Helper T cell (primary cell): Measurements from ENCODE around the genes GRIK4 and JHY.

DNA sequence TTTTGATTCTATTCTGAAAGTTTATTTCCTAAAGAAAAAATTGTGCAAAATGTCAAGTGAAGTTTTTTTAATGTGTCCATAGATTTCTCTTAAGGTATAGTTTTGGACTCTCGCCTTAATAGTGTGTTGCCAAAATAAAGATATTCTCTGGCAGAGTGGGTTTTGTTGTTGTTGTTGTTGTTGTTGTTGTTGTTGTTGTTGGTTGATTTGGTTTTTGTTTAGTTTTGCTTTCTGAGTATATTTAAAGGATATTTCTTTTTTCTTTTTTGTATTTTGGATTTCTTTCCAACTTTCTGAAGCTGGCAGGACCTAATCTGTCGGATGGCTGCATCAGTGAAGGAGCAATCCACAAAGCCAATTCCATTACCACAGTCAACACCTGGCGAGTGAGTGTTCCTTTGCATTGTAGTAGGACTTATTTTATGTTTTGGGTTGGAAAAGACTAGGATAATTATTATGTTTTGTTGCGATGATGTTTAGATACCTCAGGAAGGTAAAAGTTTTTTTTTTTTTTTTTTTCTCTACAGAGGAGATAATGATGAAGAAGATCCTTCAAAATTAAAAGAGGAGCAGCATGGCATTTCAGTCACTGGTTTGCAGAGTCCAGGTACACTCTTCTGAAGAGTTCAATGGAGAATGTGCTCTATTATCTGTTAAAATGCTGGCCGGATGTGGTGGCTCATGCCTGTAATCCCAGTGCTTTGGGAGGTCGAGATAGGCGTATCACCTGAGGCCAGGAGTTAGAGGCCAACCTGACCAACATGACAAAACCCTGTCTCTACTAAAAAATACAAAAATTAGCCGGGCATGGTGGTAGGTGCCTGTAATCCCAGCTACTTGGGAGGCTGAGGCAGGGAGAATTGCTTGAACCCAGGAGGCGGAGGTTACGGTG lies 34.4 kb upstream of the GRIK4 start:
- PRO-cap, 2 experiments, result no peak in any of the 2 experiments

DNA sequence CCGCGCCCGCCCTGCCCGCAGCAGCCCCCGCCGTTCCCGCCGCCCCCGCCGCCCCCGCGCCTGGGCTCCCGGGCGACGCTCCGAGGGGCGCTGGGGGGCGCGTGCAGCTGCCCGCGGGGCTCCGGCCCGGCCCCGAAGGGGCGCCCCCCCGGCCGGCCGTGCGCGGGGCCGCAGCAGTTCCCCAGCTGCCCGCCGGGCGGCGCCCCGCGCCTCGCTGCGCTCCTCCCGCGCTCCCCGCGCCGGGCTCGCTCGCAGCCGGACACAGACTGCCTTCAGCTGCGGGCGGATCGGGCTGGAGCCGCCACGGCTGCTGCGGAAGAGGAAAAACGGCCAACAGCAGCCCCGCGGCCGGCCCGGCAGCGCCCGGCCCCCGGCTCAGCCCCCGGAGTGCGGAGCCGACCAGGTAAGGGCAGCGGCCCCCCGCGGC lies at the start of gene GRIK4:
GRIK4 (plus strand) TSS at position 264 of the 427 bp plus-strand sequence.
- PRO-cap, 2 experiments, result no peak in any of the 2 experiments

DNA sequence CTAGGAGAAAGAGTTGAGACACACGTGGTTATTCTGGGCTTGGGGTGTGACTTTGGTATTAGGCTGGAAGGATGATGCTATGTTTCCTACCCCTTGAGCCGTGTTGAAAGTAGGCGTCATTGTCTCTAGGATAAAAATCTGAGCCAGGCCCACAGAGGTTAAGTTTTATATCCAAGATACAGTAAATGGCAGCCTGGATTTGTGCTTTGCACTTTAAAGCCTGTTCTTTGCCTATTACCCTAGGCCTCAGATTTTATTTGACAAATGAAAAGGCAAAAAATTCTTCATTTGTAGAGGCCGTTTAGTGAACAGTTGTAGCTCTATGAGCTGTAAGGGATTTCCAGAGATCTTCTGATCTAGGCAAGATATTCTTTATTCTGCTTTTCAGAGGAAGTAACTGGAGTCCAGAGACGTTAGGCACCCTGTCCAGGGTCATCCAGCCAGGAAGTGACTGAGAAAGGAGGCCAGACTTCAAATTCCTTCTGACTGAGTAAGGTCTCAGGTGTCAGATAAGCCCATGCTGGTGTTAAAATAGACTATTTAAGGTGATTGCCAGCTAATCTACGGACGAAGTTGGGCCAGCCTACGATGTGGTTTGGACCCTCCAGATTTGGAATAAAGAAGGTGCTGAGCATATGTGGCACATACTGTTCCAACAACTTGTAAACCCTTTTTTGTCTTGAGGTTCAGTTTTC lies 54.5 kb downstream of the GRIK4 start:
- PRO-cap, 2 experiments, result no peak in any of the 2 experiments

DNA sequence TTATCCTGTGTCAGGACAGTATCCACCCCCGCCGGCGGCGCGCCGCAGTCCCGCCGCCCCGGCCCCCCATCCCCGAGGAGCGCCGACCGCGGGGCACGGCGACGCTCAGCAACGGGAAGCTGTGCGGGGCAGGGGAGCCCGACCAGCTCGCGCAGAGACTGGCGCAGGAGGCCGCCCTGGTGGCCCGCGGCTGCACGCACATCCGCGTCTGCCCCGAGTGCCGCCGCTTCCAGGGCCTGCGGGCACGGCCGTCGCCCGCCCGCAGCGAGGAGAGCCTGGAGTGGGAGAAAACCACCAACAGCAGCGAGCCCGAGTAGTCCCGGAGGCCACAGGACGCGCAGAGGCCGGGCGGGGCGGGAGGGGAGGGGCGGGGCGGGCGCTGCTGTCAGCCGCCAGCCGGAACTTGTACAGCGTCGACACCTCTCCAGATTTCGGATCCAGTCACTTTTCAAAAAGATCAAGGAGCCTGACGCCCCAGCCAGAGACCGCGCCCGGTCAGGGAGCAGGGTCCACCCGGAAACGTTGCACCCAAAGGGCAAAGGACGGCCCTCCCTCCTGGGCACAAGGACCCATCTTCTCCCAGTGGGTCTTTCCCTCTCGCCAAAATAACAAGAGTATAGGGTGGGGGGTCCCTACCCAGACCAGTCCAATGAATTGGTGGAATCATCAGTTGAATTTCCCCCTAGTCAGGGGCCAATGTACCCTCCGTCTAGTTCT lies 37.8 kb upstream of the TBCEL start:
- PRO-cap, 2 experiments, result no peak in any of the 2 experiments

DNA sequence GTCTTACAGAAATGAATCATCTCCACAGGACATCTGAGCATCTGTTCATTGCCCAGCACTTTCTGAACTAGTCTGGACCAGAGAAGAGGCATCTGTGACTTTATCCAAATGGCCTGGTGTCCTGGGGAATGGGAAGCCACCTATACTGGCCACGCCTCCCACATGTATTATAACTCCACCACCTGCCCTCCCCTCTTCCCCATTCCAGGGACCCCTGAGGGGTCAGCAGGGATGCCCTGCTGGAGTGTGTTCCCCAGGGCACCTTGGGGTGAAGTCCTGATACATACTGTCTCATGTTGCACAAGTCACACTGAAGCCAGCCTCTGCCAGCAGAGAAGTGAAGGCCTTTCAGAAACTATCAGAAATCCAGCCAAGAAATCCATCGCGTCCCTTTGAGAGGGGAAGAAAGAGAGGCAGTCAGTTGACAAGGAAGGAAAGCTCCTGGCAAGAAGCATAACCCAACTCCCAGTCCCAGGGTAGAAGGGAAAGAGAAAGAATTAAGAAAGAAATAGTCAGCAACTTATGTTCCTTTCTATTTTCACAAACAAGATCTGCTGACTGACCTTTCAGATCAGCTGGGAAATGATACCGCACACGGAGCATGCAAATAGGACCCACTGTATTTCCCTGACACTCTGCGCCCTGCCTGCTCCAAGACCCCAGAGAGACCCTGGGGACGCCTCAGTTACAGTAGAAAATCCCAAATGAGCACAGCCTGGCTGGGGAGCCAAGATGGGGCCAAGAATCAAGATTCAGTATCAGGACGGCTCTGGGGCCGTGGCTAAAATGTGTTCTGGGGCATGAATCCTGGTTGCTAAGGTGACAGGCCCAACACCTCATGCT lies 45.3 kb downstream of the SC5D start:
- PRO-cap, 2 experiments, result no peak in any of the 2 experiments

DNA sequence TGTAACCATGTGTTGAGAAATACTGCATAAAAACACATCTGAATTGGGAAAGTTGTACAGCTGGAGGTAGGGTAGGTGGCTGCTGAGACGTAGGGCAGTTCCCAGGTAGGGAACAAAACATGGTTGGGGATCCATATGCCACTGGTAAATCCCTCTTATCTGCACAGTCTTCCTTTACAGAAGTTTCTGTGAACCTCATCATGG lies 66.3 kb downstream of the SC5D start:
- PRO-cap, 2 experiments, result no peak in any of the 2 experiments

DNA sequence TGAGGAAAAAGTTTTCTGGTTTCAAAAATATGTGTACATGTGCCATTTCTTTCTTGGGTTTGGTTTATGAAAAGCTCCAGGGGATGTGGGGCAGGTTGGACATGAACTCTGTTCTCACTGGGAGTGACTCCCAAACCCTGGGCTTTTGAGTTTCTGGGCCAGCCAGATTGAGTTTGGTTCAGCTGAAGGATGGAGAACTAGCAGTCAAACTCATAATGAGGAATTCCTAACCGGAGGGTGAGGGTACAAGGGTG lies 2.2 kb downstream of the SORL1 start:
- PRO-cap, 2 experiments, result no peak in any of the 2 experiments

GRCh38 chr11:121471644-121472066 lies 19.5 kb downstream of the SORL1 start:
- PRO-cap, 2 experiments, result no peak in any of the 2 experiments

- PRO-cap, 2 experiments, result no peak in any of the 2 experiments
These were observed 42.3 kb downstream of the SORL1 start for GRCh38 chr11:121494156-121495069.

- PRO-cap, 2 experiments, result no peak in any of the 2 experiments
These were observed 63.0 kb downstream of the SORL1 start for GRCh38 chr11:121515072-121515655.

GRCh38 chr11:121536685-121537521 lies 84.8 kb downstream of the SORL1 start:
- PRO-cap, 2 experiments, result no peak in any of the 2 experiments

DNA sequence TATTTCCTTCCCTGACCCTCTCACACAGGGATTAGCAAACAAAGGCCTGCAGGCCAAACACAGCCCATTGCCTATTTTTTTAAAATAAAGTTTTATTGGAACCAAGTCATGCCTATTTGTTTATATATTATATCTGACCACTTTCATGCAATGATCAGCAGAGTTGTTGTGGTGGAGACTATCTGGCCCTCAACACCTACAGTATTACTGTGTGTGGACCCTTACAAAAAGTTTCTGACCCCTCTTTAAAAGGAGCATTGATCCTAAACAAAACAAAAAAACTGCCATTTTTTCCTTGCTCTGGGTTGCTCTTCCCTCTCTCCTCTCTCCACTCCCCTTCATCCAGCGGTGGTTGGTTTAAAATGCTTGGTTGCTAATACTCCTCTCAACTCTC lies 168.0 kb downstream of the SORL1 start:
- PRO-cap, 2 experiments, result no peak in any of the 2 experiments

GRCh38 chr11:121634482-121635085 lies 182.5 kb downstream of the SORL1 start:
- PRO-cap, 2 experiments, result no peak in any of the 2 experiments

GRCh38 chr11:121904033-121904599 lies 211.9 kb downstream of the BLID start:
- PRO-cap, 2 experiments, result no peak in any of the 2 experiments

DNA sequence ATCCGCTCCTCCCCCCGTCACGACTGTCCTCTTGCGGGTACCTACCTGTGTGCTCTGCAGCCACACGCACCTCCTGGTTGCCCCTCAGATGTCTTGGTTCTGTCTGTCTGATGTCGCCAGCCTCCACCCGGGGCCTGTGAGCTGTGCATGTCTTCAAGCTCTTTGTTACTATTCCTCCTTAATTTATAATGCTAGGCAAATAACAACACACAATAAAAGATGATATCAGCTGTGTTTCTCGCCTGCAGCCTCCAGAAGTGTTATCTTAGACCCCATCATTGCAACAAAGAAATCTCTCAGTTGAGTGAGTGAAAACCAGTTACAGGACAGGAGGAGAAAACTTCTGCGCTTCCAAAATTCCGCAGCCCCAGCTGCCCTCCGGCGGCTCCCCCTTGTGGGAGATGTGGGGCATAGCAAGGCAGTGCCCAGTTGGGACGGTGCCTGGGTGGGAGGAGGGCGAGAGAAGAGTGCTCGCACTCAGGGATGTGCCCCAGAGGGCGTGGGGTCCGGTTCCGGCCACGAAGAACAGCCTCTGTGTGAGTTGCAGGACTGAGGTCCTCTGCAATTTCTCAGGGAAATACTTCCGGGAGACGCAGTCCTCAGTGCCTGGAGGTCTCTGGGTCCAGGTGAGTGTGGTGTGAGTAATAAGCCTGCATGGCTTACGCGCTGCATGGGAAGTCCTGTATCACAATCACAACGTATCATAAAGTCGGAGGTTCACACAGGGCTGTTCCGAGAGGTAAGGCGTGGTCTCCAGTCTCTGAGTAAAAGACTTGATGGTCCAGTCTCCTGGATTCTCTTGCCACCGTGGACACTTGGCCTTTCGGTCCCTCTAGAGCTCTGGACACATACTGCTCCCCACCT lies 86.9 kb upstream of the BLID start:
- PRO-cap, 2 experiments, result no peak in any of the 2 experiments

GRCh38 chr11:122440842-122441175 lies 214.7 kb upstream of the UBASH3B start:
- PRO-cap, 2 experiments, result no peak in any of the 2 experiments

- PRO-cap, 2 experiments, result no peak in any of the 2 experiments
These were observed 58.9 kb downstream of the UBASH3B start for GRCh38 chr11:122714410-122714853.

DNA sequence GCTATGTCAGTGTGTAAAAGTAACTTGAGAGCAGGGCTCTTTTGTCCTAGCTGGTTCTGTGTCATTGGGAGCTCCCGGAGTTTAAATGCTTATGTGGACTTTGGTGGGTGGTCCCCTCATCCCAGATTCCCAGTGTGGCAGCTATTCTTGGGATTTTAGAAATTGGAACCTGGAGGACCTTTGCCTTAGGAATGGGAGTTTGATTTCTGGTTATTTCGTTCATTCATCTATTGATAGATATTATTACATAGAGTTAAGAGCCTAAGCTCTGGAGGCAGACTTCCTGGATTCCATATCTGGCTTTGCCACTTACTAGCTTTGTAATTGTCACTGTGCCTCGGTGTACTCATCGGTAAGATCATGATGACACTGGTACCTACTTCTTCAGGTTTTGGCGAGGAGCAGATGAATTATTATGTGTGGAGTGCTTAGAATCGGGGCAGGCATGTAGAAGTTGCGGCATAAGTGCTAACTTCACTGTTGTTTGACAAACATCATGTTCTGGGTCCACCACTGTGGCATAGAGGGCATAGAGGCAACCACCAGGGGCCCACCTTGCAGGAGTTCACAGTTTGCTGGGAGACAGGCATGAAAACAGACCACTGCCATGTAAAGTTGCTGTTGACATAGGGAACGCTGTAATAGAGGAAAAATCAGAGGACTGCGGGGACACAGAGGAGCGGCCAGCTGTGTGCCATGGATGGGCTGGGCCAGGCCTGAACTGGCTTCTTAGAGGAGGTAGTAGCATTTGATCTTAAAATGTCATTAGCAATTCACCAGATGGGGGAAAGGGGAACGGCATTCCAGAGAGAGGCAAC lies 68.6 kb downstream of the UBASH3B start:
- PRO-cap, 2 experiments, result no peak in any of the 2 experiments

DNA sequence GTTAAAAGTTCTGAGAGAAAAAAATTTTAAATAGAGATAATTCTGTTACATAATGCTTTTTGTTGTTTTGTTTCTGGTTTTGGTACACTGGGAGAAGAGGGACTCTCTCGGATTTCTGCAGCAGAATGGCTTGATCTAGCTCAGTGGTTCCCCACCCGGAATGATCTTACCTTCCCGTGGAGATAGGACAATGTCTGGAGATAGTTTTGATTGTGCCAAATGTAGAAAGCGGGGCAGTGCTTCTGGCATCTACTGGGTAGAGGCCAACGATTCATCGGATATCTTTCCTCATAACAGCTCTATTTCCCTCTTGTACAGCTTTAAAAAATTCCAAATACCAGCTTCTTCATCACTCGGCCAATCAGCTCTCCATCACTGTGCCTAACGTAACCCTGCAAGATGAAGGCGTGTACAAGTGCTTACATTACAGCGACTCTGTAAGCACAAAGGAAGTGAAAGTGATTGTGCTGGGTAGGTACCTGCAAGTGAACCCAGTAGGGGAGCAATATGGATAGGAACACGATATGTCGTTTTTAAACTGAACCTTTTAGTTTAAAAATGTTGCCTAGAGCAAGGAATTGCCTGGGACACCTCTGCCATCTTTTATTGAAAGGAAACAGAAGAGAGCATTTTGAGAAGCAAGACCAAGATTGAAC lies 13.2 kb downstream of the CRTAM start:
- PRO-cap, 2 experiments, result peak in 2 of 2 experiments; most common plus-strand start position 494 of the sequence (in 2); most common minus-strand start position 394 of the sequence (in 1)

GRCh38 chr11:122882470-122883714 lies at the start of gene JHY:
TSS of gene JHY (plus strand) at chr11:122882759.
- PRO-cap, 2 experiments, result peak in 2 of 2 experiments; most common plus-strand start chr11:122882901 (in 2); most common minus-strand start chr11:122882768 (in 2)